A549 (cell line): Measurements from ENCODE around the gene ING5.

DNA sequence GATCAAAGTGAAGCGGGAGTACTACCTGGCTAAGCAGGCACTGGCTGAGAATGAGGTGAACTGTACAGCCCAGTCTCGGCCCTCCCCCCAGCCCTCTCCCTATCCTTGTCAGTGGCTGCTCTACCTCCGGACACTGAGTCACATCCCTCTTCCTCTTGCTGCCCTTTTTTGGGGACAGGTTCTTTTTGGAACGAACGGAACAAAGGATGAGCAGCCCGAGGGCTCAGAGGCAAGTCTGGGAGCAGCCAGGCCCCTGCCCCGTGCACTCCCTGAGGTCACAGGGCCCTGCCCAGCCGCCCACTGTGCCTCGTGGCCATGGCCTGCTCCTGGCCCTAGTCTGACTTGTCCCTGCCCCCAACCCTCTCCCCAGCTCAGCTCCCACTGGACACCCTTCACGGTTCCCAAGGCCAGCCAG, 35.3 kb downstream of the ANO7 start:
- PRO-cap, result no peak
CAGE:
- cytosol, long polyA plus RNA, result no peak
- long polyA plus RNA, result no peak
- nucleus, long polyA plus RNA, result no peak

DNA sequence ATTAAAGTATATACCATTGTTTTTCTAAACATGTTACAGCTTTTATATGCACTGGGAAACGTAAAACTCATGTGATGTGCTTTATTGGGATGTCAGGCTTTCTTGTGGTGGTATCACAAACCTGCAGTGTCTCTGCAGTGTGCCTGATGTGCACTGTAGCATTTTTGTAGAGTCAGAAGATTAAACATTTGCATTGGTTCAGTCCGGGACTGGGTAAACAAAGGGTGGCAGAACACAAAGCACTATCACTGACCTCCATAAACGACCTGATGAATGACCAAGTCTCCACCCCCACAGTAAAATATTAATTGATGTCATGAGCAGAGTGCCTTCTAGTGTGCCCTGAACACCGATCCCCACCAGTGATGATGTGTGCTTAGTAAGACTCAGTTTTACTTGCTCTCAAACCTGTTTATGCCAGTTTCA, 30.3 kb downstream of the HDLBP start:
- PRO-cap, result bidirectional peak, plus-strand start at position 335 of the sequence, minus-strand start at position 144 of the sequence
CAGE:
- cytosol, long polyA plus RNA, result no peak
- long polyA plus RNA, result no peak
- nucleus, long polyA plus RNA, result no peak

GRCh38 chr2:241314427-241315596, 660 bp downstream of the HDLBP start:
- PRO-cap, result bidirectional peak, plus-strand start at chr2:241315296, minus-strand start at chr2:241315225
CAGE:
- cytosol, long polyA plus RNA, result start-site peak on the minus strand at chr2:241315180-241315209, 46 and 38 reads in 2 replicates
- long polyA plus RNA, result start-site peak on the minus strand at chr2:241315181-241315207, 215 and 74 reads in 2 replicates
- nucleus, long polyA plus RNA, result no peak

DNA sequence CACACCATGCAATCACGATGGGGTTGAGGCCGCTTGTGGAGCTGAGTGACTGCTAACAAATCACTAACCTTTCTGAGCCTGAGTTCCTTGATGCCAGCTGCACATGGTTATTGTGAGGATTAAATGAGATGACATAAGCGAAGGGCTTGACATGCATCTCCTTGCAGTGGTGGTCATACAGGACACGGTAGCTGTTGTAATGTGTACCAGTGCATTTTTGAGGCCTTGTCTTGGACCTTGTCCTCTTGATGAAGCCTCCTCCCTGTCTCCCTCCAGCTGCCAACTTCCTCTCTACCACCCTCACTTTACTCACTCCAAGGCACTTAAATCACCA, 3.6 kb downstream of the FARP2 start:
- PRO-cap, result no peak
CAGE:
- cytosol, long polyA plus RNA, result no peak
- long polyA plus RNA, result no peak
- nucleus, long polyA plus RNA, result no peak

GRCh38 chr2:241545250-241545449, 13.4 kb upstream of the BOK start:
- PRO-cap, result no peak
CAGE:
- cytosol, long polyA plus RNA, result no peak
- long polyA plus RNA, result no peak
- nucleus, long polyA plus RNA, result no peak

DNA sequence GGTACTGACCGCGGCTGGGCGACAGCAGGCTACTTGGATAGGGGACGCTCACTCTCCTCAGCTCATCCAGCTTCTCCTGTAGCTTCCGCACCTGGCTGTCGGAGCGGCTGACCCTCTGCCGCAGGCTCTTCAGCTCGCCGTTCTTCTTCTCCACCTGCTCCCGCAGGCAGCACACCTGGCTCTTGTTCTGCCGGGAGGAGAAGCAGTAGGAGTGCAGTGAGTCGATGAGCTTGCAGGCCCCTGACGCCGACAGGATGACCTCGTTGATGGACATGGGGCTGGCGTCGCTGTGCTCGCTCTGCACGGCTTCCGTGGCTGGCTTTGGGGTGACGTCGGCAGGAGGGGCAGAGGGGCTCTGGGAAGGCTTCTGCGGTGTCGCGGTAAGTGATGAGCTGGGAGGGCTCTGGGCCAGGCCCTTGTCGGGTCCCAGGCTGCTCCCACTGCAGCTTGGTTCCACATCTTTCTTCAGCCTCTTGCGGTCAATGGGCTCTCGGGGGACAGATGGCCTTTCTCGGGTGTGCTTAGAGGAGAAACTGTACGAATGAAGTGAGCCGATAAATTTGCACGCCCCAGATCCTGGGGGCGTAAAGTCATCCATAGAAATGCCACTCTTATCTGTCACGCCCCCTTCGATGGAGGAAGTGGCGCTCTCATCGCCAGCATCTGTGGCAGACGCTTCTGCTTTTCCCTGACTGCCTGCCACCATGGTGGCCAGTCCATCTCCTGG, 3.9 kb downstream of the THAP4 start:
- PRO-cap, result no peak
CAGE:
- cytosol, long polyA plus RNA, result no peak
- long polyA plus RNA, result no peak
- nucleus, long polyA plus RNA, result no peak

- PRO-cap, result no peak
CAGE:
- cytosol, long polyA plus RNA, result no peak
- long polyA plus RNA, result no peak
- nucleus, long polyA plus RNA, result no peak
These were observed 21.6 kb downstream of the DTYMK start for GRCh38 chr2:241664910-241665483.

DNA sequence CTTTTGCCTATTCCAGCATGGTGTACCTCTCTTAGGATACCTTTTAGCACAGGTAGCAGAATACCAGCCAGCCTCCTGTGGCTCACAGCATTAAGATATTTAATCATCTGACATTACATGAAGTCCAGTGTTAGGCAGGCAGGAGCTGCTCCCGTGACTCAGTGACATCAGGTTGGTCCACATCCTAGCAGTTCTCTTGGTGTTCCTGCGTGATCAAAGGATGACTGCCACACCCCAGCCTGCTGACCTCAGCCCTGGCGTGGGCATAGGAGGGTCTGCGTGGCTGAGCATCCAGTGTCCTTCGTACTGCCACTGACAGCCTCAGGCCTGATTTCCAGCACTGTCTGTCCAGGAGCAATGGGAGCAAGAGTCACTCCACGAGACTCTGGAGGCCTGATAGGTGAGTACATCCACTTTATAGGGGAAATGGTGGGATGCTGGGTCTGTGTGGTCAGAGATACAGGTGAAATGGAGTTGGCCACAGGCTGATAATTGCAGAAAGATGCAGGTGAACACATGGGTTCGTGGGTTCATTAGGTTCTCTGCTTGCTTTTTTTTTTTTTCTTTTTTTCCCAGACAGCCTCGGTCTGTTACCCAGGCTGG, 3.7 kb upstream of the DTYMK start:
- PRO-cap, result no peak
CAGE:
- cytosol, long polyA plus RNA, result no peak
- long polyA plus RNA, result no peak
- nucleus, long polyA plus RNA, result no peak

- PRO-cap, result bidirectional peak, plus-strand start at chr2:241702040, minus-strand start at chr2:241701876
CAGE:
- cytosol, long polyA plus RNA, result no peak
- long polyA plus RNA, result no peak
- nucleus, long polyA plus RNA, result no peak
These were observed at the start of gene ING5 for GRCh38 chr2:241701813-241702871. Gene ING5, plus strand, starts transcription at chr2:241702039.

GRCh38 chr2:241763133-241764092, 13.2 kb upstream of the GAL3ST2 start:
- PRO-cap, result no peak
CAGE:
- cytosol, long polyA plus RNA, result no peak
- long polyA plus RNA, result no peak
- nucleus, long polyA plus RNA, result no peak

DNA sequence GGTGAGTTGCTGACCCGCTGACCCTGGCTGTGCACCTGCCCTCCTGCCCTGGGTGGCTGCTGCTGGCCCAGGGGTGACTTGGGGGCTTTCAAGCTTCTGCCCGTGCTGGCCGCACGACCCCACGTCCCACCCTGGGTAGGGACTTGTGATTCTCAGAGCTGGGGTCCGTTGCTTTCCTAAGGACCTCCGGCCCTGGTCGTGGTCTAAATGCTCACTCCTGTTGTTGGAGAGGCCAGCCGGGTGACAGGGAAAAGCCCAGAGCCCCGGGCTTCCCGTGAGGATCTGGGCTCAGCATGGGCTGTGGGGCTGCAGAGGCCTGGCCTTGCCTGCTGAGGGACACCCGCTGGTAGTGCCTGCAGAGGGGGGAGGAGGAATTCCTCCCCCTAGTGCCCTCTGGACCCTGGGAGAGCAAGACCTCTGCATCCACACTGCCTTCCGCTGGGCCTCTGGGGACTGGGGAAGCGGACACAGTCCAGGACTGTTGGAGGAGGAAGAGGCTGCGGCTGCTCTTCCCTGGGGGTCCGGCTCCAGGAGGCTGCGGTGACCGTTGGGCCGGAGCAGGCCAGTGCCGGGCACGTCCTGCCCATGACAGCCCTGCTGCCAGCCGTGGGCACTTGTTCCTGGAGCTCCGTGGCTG, 6.2 kb upstream of the GAL3ST2 start:
- PRO-cap, result no peak
CAGE:
- cytosol, long polyA plus RNA, result no peak
- long polyA plus RNA, result no peak
- nucleus, long polyA plus RNA, result no peak

GRCh38 chr2:241778086-241778653, 1.5 kb downstream of the GAL3ST2 start:
- PRO-cap, result no peak
CAGE:
- cytosol, long polyA plus RNA, result no peak
- long polyA plus RNA, result no peak
- nucleus, long polyA plus RNA, result no peak

DNA sequence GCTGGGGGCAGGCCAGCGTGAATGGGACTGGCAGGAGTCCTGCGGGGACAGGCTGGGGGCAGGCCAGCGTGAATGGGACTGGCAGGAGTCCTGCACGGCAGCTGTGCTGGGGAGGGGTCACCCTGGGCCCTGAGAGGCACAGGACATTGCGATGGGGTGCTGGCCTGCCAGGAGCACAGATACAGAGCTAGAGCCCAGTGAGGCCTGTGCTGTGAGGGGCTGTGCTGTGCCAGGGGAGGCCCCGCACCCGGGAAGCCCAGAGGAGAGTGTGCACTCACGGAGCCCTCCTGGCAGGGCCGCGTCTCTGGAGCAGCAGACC, 1.8 kb downstream of the NEU4 start:
- PRO-cap, result no peak
CAGE:
- cytosol, long polyA plus RNA, result no peak
- long polyA plus RNA, result no peak
- nucleus, long polyA plus RNA, result no peak

DNA sequence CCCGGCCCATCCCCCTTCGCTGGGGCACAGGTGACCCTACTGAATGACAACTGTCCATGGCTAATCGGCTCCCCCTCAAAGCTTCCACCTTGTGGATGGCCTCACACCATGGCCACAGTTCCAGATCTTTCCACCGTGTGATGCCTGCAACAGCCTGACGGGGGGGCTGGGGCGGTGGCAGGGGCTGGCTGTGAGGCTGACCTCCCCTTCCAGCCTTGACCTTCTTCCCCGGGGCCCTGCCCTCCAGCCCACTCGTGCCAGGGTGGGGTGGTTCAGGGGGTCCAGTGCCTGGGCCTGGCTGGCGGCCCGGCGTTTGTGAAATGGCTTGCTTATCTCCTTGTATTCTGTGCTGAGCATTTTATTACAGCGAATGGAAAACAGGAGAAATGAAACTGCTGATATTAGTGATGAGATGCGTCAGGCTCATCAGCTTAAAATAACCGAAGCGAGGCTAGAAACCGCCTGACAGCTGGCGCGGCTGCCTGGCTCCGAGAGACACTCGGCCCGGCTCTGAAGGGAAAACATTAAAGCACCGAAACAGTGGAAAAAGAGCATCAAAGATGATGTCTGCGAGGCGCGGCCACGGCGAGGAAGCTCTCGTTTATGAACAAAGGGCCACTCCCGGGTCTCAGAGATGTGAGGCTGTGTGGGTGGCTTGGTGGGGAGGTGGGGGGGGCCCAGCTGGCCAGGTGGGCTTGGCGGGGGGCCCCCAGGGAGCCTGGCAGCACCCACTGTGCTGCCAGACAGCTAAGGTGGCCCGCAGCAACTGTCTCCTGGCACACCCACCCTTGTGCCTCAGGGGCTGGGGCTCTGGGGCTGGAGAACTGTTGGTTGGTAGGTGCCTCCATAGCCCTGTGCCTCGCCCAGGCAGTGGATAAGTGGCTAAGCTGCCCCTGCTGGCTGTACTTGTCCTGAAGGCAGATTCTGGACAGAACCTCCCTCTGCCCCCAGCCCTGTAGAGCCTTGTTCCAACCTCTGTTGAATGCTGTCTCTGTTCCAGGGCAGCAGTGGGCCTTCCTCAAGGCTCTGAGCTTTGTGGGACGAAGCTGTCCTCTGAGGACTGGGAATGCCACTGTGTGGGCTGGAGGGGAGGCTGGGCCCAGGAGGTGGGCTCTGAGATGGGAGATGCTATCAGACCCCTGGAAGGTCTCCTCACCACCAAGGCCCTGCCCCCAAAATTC, 1.1 kb upstream of the PDCD1 start:
- PRO-cap, result no peak
CAGE:
- cytosol, long polyA plus RNA, result no peak
- long polyA plus RNA, result no peak
- nucleus, long polyA plus RNA, result no peak

GRCh38 chr2:241863089-241864223, 4.8 kb upstream of the PDCD1 start:
- PRO-cap, result no peak
CAGE:
- cytosol, long polyA plus RNA, result no peak
- long polyA plus RNA, result no peak
- nucleus, long polyA plus RNA, result no peak

DNA sequence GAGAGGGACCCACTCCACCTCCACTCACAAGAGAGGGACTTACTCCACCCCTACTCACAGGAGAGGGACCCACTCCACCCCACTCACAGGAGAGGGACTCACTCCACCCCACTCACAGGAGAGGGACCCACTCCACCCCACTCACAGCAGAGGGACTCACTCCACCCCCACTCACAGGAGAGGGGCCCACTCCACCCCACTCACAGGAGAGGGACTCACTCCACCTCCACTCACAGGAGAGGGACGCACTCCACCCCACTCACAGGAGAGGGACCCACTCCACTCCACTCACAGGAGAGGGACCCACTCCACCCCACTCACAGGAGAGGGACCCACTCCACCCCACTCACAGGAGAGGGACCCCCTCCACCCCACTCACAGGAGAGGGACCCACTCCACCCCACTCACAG, 28.3 kb upstream of the FAM240C start:
- PRO-cap, result no peak
CAGE:
- cytosol, long polyA plus RNA, result no peak
- long polyA plus RNA, result no peak
- nucleus, long polyA plus RNA, result no peak

- PRO-cap, result no peak
CAGE:
- cytosol, long polyA plus RNA, result no peak
- long polyA plus RNA, result no peak
- nucleus, long polyA plus RNA, result no peak
These were observed 83.0 kb upstream of the FAM240C start for GRCh38 chr2:241983163-241983689.